GM23248 (cell line): ENCODE measurements around a stretch of chr12.

DNA sequence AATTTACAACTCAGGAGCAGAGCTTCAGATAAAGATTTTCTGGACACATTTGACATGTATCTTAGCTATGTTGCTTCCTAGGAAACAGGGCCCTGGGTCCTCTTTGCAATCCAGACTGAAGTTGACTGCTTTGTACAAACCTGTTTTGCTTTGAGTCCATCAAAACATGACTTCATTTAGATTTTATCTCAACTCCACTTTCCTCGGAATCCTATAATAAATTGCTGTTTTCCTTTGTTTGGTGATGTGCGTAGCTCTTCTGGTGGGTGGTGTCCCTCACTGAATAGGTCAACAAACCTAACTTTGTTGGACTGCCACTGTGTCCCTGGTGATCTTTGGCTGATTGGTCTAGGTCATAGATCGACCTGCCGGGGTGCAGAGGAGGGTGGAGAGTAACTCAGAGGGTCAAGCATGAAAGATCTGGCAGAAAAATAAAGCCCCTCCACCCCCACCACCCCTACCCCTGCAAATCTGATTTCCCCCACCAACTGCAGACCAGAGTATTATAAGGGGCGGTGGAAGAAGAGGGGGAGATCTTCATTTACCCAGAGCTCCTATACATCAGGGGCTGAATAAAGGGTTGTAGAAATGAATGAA, 661 bp upstream of the P2RX7 start:
- RAMPAGE, long total RNA = no peak

GRCh38 chr12:121233312-121234176, 23.6 kb downstream of the P2RX4 start:
- RAMPAGE, long total RNA = no peak

- RAMPAGE, long total RNA = no peak
Measured at GRCh38 chr12:121278856-121279348, 17.6 kb downstream of the CAMKK2 start.

DNA sequence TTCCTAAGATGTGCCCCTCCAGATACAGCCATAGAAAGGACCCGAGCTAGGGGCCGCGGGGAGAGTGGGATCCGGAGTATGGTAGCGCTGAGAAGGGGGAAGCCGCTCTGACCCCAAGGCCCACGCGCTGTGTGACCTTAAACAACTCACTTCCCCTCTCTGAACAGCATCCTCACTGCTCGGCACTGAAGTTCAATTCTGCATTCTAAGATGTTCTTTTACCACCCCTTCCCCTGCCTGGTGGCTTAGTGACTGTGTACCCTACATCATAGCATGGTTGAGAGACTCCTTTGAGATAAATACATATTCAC, 42.6 kb downstream of the KDM2B start:
- RAMPAGE, long total RNA = no peak

- RAMPAGE, long total RNA = no peak
Measured at GRCh38 chr12:121608664-121609022, 27.8 kb upstream of the KDM2B start.

DNA sequence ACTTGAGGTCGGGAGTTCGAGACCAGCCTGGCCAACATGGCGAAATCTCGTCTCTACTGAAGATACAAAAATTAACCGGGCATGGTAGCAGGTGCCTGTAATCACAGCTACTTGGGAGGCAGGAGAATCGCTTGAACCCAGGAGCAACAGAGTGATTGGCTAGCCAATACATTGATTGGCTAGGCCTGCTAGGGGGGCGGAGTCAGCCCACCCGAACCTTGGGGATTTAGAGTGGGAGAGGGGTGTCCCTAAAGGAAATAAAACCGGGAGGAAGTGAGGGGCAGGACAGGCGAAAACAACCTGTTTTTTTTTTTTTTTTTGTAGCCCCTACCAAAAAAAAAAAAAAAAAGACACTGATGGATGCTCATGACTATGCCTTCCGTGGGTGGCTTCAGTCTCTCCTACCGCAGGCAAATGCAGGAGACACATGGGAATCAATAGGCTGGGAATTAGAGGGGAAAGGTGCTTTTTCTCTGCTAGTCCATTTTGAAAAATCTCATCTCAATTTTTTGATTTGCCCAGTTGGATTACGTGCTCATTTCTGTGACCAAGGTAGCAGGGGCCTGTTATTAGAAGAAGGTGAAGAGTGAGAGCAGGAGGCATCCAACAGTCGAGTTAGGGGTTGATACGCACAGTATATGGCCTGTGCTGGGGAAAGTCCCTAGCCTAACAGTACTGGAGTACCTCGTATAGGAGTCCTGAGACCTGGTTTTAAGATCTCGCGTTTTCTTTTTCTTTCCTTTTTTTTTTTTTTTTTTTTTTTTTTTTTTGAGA, 4.7 kb downstream of the MORN3 start:
- RAMPAGE, long total RNA = no peak

GRCh38 chr12:121668567-121669082, 829 bp downstream of the MORN3 start:
- RAMPAGE, long total RNA = no peak

- RAMPAGE, long total RNA = no peak
Measured at GRCh38 chr12:121753763-121754156, 39.7 kb downstream of the RHOF start.

GRCh38 chr12:121754870-121755335, 38.6 kb downstream of the RHOF start:
- RAMPAGE, long total RNA = no peak

- RAMPAGE, long total RNA = no peak
Measured at GRCh38 chr12:121766270-121766995, 27.1 kb downstream of the RHOF start.

GRCh38 chr12:121776543-121776842, 17.0 kb downstream of the RHOF start:
- RAMPAGE, long total RNA = no peak

DNA sequence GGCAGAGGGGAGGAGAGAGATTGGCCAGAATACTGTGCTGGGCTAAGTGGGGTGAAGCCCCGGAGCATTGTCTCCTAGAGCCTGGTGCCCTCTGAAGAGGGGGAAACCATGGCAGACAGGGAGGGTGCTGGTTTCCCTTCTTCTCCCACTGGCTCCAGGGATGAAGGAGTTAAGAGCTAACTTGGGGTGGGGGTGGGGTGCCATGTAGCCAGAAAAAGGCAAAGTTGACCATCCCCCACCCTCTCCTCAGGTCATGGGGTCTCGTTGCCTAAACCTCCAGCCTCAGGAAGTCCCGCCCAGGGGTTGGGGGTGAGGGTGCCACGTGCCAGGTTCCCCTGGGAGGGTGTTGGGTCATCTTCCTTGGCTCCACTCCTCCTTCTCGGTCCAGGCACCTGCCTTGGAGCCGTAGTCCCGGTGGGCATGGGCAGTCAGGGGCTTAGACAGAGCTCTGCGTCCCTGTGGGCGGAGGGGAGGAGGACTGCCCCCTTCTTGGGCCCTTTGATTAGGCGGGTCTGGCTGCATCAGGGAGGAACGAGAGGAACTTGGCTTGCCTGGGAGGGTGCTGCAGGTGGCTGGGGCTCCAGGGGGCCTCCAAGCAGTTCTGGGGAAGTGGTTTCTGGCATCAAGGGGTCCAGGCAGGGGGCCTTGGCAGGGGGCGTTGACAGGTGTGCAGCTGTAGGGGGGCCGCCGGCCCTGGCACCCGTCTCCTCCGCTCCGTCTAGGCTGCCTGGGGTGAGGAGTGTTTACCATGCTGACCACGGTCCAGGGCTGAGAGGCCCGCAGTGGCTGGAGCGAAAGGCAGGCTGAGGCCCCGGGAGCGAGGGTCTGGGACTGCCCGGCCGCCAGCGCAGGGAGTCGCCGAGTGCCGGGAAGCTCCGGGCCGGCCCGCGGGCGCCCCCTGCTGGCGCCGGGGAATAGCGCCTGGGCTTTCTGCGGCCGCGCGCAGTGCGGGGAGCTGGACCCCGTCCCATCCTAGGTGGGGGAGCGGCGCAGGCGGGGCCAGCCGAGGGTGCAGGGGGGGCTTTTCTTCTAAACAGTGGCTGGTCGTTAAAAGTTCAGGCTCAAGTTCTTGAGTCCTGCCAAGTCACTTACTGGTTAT, 7.8 kb downstream of the SETD1B start:
- RAMPAGE, long total RNA = no peak

DNA sequence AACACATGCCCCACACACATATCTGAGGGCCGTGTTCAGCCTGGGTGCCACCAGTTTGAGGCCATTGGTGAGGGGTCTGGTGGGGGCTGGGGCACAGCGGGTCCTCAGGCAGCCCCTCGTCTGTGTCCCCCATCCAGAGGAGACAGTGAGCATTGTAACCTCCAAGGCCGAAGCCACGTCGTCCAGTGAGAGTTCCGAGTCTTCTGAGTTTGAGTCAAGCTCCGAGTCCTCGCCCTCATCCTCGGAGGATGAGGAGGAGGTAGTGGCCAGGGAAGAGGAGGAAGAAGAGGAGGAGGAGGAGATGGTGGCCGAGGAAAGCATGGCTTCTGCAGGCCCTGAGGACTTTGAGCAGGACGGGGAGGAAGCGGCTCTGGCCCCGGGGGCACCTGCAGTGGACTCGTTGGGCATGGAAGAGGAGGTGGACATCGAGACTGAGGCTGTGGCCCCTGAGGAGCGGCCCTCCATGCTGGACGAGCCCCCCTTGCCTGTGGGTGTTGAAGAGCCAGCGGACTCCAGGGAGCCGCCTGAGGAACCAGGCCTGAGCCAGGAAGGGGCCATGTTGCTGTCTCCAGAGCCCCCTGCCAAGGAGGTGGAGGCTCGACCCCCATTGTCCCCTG, 15.6 kb downstream of the SETD1B start:
- RAMPAGE, long total RNA = no peak

DNA sequence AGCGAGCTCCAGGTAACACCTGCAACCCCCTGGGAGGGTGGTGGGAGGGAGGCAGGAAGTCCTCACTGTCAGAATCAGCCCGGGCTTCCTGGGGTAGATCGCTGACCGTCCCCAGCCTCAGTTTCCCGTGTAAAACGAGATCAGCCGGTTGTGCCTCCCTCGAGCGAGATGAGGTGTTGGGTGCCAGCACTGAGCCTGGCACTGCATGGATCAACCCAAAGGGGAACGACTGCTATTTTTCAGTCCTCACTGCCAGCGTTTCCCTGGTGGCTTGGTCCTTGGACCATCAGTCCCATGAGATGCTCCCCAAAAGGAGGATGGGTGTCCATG, 16.0 kb downstream of the SETD1B start:
- RAMPAGE, long total RNA = no peak

- RAMPAGE, long total RNA = no peak
Measured at GRCh38 chr12:121825840-121826465, 22.1 kb downstream of the SETD1B start.

GRCh38 chr12:121858435-121858762, 260 bp downstream of the HPD start:
- RAMPAGE, long total RNA = no peak

DNA sequence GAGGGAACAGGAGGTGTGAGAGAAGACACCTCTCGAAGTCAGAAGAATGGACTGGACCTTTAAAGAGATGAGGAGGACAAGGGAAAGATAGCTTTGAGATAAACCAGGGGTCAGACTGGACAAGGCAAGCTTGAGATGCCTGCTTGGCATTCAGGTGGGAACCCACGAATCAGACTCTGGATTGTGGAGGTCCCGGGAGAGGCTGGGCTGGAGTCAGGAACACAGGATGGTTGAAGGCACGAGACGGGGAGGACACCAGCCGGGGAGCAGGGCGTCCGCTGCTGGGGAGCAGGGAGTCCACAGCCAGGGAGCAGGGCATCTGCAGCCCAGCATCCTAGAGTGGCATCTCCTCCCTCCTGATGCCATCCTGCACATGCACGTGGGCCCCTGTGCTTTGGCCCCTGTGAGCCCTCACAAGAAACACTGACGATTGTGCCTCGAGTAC, 44.9 kb downstream of the CFAP251 start:
- RAMPAGE, long total RNA = no peak

DNA sequence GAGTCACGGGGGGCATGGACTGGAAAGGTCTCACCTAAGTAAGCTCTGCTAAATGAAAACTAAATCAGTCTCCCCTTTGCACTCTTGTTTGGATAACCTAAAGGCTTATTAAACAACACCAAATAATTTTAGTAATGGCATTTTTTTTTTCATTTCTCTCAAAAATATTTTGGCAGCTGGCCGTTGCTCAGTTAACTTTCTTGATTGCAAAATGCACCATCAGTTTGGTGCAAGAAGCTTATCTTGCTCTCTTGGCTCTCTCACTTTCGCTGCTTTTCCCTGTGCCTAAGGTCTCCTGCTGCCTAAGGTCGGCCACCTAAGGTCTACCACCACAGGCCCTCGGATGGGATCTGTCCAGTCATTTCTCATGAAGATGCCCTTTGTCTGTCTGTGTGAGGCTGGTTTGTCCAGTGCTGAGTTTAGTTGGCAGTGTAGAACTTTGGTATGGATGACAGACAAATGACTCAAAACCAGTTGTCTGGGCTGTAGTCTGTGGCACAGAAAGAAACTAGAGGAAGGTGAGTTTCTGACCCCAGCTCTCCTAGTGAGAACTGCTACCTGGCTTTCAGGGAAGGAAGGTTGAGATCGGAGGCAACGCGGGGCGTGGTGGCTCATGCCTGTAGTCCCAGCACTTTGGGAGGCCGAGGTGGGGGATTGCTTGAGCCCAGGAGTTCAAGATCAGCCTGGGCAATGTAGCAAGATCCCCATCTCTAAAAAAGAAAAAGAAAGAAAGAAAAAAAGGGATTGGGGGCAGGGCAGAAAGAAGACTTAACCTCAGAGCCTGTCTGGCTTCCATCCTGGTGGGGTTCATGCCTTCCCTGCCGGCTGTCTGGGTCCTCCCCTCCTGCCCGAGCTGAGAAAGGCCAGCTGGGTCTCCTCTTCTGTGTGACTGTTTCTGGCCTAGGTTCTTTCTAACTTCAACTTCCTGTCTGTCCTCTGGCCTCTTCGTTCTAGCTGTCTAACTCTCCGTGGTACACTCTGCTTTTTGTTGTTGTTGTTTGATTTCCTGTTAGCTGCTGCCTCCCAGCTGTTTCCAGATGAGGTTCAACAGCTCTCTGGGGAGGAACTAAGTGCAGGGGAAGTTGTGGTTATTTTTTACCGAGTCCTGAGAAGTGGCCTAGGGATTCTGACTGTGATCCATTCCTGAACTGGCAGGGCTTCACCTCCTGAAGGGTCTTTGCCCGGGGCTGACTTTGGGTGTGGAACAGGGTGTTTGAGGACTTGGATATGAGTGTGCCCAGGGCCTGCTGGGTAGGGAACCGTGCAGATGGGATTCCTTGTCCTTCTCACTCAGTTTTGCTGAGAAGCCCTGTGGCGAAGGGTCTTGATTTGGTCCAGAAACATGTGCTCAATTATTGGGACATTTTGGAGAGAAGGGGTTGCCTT, 2.9 kb downstream of the MLXIP start:
- RAMPAGE, long total RNA = no peak

GRCh38 chr12:122096259-122097304, 18.0 kb downstream of the MLXIP start:
- RAMPAGE, long total RNA = no peak

DNA sequence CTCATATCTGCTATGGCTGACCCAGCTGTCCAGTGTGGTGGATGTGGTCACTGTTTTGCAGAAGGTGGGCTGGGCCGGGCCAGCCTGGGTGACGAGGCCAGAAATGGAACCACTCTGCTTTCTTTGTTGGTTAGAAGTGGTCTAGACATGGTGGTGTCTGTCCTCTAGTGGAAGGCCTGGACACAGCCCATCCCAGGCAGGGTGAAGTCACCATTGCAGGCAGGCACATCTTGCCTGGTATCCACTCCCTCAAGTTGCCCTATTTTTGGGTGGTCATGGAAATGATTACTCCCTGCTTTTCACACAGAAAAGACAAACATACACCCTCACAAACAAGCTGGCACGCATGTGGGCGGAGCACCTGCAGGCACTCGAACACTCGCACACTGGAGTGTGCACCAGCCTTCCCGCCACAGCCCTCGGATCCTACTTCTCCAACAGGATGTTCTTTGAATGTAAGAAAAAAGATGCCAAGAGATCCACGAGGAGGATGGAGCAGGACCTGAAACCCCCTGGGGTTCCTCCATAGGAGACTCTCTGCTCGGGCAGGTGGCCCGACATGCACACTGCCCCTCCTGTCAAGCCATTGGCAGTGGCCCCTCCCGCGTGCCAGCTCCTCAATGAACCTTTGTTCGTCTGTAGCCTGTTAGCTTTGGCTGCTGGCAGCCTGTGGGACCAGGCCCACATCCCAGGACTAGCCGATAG, 38.4 kb downstream of the MLXIP start:
- RAMPAGE, long total RNA = no peak